HEK293 (cell line): ENCODE measurements around a stretch of chr5.

DNA sequence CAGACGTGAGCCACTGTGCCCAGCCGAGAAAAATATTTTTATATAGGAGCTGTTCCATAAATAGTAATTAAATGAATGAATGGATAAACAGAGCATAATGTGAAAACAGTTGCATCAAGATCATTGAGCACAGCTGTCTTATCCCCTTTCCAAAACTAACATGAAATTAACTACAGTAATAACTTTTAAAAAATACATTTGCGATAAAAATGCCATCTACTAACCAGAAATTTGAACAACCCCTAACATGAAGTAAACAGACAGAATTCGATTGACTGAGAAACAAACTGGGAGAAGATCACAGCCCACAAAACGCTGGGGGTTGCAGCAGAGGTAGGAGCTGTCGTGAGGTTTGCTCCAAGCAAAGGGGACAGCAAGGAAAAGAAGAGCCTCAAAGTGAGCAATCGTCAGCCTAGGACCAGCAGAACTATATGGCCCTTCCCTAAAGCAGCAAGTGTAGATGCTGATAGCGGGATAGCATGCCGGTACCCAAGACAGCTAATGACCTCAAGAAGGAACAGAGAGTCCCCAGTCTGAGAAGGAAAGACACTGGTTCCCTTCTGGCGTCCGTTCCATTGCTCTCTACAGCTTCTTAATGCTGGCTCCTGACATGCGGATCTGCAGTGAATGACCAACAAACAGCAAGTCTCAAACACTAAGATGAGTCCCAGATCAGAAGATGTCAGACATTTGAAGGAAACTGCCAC lies 38.9 kb downstream of the F2RL2 start:
- PRO-cap: no peak
- RRBS, 2 experiments: no CpG with 5 or more reads among the region's 12 CpGs

DNA sequence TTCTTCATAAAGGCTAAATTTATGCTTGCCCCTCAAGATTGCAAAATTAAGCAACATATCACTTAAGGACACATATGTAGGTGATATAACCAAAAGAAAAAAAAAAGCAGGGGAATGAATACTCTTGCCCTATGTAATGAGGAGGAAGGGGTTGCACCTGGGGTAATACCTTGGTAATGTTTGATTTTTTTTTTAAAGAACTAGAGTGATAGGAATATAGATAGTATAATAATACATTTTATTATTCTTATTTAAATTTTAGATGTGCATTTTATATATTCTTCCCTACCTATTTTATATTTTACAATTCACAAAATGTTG lies 15.7 kb upstream of the CRHBP start:
- PRO-cap: no peak

DNA sequence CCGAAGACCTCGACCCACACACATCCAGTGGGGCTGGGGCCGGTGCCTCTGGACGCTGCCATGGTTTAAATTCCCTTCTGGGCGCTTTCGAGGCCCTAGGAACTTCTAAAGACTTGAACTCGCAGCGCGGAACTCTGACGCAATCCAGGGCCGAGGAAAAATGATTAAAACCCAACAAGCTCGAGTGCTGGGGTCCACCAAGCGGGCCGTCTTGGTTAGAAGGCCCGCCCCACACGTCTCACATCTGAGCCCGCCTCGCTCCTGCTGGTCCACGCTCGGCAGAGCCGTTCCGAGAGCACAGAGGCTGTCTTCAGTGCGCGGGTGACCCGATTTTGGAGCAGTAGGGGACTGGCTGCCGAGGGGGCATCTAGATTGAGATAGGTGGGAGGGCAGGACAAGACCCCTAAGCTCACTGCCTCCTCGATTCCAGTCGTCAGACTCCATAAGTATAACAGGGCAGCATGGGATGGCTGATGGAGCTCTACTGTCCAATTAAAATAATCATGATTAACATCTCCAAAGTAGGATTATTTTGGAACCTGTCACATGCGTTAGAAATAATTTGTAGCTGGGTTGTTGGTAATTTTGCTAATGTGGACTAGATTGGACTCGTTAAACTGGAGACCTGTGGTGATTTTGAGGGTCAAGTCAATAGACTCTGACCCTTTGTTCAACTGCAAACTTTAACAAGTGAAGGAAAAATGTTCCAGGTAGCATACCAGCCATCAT lies 1.7 kb downstream of the CRHBP start:
- PRO-cap: no peak
- RRBS, 2 experiments: no CpG with 5 or more reads among the region's 30 CpGs

GRCh38 chr5:77086408-77086826 lies 668 bp downstream of the ZBED3 start:
- PRO-cap: bidirectional peak, plus-strand start at chr5:77086732, minus-strand start at chr5:77086605
- RRBS, 2 experiments: no CpG with 5 or more reads among the region's 10 CpGs

- PRO-cap: no peak
- RRBS, 2 experiments: no CpG with 5 or more reads among the region's 4 CpGs
These were observed 8.5 kb downstream of the TBCA start for GRCh38 chr5:77767363-77768385.

DNA sequence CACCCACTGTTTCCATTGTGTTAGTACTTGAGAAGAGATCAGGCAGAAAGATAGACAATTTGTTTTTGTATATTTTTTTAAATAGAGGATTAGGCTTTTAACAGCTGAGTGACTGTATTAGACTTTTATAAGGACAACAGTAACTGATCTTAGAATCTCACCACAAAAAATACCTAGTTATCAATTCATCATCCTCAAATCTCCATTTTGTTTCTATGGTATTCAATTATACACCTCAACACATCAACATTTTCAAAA lies 191.0 kb downstream of the AP3B1 start:
- PRO-cap: no peak

- PRO-cap: no peak
- RRBS, 2 experiments: no CpG with 5 or more reads among the region's 9 CpGs
These were observed 130.0 kb downstream of the LHFPL2 start for GRCh38 chr5:78518448-78519098.

- PRO-cap: no peak
- RRBS, 2 experiments: no CpG with 5 or more reads among the region's 3 CpGs
These were observed 91.2 kb downstream of the LHFPL2 start for GRCh38 chr5:78557510-78557723.

DNA sequence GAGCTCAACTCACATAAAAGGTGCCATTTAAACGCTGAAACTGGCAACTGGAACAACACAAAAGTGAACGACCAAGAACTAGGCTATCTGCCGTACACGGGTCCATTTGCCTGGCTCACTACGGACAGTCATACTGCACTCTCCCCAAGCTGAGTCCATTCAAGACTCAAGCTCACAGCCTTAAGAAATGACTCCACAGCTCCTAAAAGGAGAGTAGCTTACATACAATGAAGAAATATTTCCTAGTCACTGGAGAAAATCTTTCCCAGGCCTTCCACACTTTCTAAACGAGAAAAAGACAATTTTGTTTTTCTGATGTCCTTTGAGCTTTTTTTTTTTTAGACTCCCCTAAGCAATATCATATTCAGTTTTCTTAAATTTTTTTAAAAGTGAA lies 71.1 kb downstream of the LHFPL2 start:
- PRO-cap: no peak
- RRBS, 2 experiments: no CpG with 5 or more reads among the region's 6 CpGs

DNA sequence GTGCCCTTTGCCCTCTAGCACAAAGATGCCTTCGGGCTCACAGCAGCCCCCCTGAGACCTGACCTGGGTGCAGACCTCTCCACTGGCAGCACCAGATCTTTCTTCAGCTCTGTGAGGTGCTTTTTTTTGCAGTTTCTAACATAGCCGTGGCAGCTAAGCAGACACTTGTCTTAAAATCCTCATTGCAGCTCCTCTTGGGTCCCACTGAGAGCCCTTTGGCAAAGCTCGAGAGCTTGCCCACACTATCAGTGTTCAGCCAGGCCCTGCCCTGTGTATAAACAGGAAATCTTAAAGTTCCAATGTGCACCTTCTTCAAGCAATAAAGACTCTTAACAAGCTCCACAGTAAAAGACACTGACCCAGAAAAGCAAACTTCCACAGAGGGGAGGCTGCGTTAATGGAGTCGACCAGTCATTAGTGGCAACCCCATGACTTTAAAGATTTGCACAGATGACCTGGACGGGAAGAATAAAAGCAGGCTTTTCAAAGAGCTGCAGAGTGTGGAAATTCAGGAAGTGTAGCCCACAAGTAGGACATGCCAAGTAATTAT lies 71.9 kb upstream of the LHFPL2 start:
- PRO-cap: no peak
- RRBS, 2 experiments: no CpG with 5 or more reads among the region's 6 CpGs

- PRO-cap: no peak
- RRBS, 2 experiments: no CpG with 5 or more reads among the region's 4 CpGs
These were observed 41.1 kb upstream of the ARSB start for GRCh38 chr5:79026174-79026729.

DNA sequence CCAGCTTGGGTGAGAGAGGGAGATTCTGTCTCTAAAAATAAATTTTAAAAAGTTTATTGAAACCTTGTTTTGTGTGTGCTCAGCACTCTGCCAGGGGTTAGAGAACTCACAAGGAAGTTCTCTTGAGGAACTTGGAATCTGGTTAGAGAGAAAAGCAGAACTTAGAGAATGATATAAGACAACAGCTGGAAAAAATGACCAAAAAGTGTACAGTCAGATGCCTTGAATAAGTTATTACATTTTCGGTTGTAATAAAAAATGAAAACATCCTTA lies 21.8 kb upstream of the TENT2 start:
- PRO-cap: no peak
- RRBS, 2 experiments: no CpG with 5 or more reads among the region's 1 CpG

DNA sequence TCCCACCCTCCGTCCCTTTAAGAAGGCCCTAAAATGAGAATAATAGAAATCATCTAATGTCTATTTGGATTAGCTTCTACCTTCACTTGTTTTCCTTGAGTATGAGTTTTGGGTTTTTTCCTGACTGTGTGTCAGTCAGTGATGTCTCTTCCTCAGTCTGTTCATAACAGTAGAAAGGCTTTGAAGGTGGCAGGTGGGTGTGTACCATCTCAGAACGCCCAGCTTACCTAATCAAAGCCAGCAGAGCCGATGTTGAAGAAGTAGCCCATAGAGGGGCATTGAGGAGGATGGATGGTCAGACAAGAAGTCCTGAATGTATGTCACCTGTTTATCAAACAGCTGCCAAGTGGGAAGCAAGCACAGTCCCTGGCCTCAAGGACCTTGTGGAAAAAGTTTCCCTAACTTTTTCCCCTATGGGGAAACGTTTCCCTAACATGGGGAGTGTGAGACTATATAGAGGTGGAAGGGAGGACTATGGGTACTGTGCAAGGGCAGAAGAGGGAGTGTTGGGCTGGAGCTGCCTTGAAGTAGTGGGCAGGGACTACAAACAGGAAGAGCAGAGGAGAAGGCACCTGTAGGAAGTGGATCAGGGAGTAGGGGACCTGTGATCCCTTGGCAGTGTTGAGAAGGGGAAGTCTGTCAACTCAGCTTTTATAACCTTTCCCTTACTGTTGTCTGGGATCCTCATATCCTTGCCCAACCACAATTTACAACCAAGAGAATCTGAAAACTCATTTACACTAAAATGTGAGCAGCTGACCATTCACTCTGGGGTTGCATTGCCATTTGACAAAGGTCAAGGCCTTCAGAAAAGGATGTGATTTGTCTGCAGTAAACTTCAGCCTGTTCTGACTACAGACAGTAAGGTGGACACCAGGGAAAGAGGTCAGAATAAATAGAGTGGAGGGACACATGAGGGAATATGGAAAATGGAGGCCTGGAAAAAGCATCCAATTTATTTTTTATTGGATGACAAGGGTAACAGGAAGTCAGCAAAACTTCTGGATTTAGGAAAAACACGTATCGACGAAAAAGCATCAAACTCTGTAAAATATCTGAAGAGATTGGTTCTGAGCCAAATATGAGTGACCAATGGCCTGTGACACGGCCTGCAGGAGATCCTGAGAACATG lies 1.4 kb downstream of the CMYA5 start:
- PRO-cap: no peak
- RRBS, 2 experiments: no CpG with 5 or more reads among the region's 8 CpGs

DNA sequence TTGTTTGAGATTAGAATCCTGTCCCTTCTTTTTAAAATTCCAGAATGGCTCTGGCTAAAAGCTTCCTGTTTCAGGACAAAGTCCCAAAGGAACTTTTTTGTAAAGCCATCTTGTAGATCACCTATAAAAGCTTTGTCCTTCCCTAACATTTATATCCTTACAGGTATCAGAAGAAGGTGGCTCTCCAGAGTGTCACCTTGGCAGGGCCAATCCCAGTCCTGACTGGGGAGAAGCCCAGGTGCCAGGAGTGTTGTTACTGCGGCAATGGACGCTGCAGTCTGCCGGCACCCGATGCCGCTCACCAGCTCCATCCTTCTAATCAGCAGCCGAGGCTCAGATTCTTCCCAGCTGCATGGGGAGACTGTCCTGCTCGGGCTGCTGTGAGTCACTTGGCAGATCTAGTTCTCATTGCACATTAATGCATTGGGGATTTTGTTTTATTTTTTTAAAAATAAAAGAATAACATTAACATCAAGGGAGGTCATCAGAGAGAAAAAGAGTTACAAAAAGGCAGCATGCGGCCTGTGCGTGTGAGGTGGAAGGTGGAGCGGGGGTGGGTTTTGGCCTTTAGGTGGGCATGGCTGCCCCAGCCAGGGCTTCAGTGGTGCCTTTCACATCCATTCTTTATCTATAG lies 115.9 kb downstream of the MTX3 start:
- PRO-cap: no peak
- RRBS, 2 experiments: no CpG with 5 or more reads among the region's 10 CpGs

- PRO-cap: no peak
- RRBS, 2 experiments: no CpG with 5 or more reads among the region's 6 CpGs
These were observed 921 bp downstream of the MTX3 start for GRCh38 chr5:79990111-79990571.

GRCh38 chr5:80078846-80079416 lies 43.8 kb downstream of the THBS4 start:
- PRO-cap: no peak
- RRBS, 2 experiments: no CpG with 5 or more reads among the region's 5 CpGs

DNA sequence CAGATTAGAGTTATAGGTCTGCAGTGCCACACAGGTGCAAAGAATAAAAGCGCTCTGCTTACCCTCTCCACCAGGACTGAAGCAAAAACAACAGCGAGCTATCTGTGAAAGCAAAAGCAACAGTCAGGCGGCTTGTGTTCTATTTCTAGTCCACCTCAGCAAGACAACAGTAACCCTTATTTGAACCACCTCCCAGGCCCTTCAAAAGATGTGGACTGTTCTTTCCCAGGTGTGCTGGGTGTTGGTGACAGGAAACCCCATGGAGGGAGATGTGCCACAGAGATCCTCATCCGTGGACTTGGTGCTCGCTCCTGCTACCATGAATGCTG lies 108.7 kb downstream of the SERINC5 start:
- PRO-cap: no peak
- RRBS, 2 experiments: no CpG with 5 or more reads among the region's 5 CpGs

- PRO-cap: no peak
- RRBS, 2 experiments: no CpG with 5 or more reads among the region's 2 CpGs
These were observed 71.5 kb downstream of the SERINC5 start for GRCh38 chr5:80184177-80184913.

- PRO-cap: no peak
- RRBS, 2 experiments: no CpG with 5 or more reads among the region's 6 CpGs
These were observed 25.0 kb downstream of the SERINC5 start for GRCh38 chr5:80230831-80231273.

DNA sequence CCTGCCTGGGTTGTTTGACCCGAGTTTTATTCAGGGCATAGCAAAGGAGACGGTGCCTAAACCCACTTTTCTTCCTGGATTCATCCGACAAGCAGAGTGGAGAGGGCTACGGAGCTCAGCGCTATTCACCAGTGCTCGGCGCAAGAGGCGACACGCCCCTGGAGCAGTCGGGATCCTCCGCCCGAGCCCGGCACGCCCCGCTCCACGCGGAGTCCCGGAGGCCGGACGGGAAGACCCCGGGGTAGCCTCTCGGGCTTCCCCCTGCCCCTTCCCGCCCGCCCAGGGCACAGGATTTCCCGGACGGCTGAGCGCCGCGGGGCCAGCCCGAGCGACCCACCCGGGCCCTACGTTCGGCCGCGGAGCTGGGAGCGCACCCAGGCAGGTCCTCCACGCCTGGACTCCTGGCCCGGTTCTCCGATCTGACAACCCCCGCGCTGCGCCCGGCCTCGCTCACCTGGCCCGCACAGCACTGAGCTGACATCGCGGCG lies 362 bp downstream of the SERINC5 start:
- PRO-cap: bidirectional peak, plus-strand start at position 124 of the sequence, minus-strand start at position 160 of the sequence
- RRBS, 2 experiments: 1 to 2% methylated on average over 17 of the region's 49 CpGs